Metastatic Liver Carcinoma in the Adrenal Gland (tissue), 2 donors: ENCODE results near the gene CCDC126.

DNA sequence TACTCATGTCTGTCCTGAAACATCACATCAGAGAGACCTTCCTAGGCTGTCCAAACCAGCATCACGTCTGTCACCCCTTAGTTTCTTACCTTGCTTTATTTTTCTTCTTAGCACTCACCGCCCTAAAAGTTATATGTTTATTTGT, 9.3 kb downstream of the AHR start:
- PRO-cap, 2 experiments, result no peak in any of the 2 experiments

GRCh38 chr7:17370122-17370437, 71.6 kb downstream of the AHR start:
- PRO-cap, 2 experiments, result no peak in any of the 2 experiments

- PRO-cap, 2 experiments, result no peak in any of the 2 experiments
Observed at GRCh38 chr7:18087767-18088205, 60.1 kb upstream of the PRPS1L1 start.

DNA sequence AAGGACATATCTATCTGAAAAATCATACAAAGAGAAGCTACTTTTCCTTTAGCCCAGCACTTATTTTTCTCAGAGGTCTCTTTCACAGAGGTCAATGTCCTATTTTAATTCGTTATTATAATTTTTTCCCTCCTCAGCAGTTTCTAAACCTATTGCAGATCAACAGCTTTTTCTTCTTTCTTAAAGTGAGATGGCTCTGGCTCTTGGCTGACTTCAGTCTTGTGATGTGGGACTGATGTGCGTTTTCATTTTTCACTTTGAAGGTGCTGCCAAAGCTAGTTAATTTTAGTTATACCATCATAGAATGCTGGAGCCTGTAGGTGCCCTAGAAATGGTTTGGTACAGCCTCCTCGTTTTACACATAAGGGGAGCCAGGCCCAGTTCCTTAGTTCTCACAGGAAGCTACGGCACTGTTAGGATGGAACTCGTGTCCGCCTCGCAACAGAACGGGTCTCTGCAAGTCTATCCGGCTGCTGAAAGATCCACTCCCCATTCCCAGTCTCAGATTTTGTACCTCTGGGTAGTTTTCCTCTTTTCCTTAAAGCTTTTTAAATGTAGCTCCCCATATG, 173.1 kb upstream of the PRPS1L1 start:
- PRO-cap, 2 experiments, result no peak in any of the 2 experiments

GRCh38 chr7:20329240-20329609, 1.5 kb upstream of the ITGB8 start:
- PRO-cap, 2 experiments, result no peak in any of the 2 experiments

- PRO-cap, 2 experiments, result no peak in any of the 2 experiments
Observed at GRCh38 chr7:21579993-21580674, 37.3 kb downstream of the DNAH11 start.

DNA sequence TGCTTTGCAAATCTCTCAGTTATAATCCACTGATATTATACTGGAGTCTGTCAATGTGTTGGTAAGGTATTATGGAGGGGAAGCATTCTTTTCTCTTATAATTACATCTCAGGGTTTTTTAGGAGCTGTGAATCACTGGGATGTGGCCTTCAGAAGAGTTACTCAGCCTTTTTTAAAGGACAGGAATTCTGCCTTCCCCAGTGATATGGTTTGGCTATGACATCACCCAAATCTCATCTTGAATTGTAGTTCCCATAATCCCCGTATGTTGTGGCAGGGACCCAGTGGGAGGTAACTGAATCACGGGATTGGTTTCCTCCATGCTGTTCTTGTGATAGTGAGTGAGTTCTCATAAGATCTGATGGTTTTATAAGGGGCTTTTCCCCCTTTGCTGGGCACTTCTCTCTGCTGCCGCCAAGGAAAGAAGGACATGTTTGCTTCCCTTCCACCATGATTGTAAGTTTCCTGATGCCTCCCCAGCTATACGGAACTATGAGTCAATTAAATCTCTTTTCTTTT, 94.8 kb downstream of the CDCA7L start:
- PRO-cap, 2 experiments, result no peak in any of the 2 experiments

GRCh38 chr7:21898158-21899003, 47.3 kb downstream of the CDCA7L start:
- PRO-cap, 2 experiments, result no peak in any of the 2 experiments

- PRO-cap, 2 experiments, result no peak in any of the 2 experiments
Observed at GRCh38 chr7:22511712-22512262, 11.8 kb upstream of the STEAP1B start.

GRCh38 chr7:22562929-22563470, 63.0 kb upstream of the STEAP1B start:
- PRO-cap, 2 experiments, result no peak in any of the 2 experiments

DNA sequence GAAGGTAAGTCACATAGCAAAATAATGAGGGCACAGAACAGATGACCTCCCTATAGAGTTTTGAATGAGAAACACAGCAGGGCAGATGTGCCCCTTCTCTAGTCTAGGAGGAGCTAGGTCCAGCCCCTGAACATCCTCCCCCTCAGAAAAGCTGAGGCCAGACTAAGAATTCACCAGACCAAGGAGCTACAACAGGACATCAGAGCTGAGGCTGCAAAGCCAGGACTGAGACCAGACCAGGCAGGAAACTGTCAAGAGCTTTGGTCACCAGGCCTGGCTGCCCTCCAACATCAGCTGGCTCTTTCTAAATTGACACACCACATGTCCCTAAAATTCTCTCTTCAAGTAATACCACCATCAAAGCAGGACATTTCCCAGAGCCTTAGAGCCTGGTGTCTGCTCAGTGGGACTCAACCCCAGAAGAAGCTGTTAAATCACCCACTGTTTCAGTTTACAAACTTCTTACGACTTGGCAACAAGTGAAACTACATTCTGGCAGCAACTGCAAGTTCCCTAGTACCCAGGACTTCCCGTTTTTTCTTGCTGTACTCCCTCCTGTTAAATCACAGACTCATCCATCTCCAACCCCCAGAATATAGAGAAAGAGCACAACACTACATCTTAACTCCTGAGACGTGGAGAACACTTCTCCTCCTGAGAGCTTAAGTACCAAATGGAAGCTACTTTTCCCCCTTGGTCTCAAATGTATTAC, 3.8 kb upstream of the IL6 start:
- PRO-cap, 2 experiments, result no peak in any of the 2 experiments

DNA sequence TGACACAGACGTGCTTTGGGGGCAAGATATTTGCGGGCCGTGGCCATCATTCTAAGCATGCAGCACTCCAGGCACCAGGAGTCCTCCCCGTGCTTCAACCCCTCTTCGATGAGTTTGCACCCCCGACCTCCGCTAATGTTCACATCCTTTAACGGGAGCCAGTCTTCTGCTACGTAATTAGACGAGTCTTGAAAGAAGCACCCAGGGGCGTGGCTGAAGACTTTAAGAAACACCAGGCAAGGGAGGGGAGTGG, 30.9 kb upstream of the TOMM7 start:
- PRO-cap, 2 experiments, result no peak in any of the 2 experiments

DNA sequence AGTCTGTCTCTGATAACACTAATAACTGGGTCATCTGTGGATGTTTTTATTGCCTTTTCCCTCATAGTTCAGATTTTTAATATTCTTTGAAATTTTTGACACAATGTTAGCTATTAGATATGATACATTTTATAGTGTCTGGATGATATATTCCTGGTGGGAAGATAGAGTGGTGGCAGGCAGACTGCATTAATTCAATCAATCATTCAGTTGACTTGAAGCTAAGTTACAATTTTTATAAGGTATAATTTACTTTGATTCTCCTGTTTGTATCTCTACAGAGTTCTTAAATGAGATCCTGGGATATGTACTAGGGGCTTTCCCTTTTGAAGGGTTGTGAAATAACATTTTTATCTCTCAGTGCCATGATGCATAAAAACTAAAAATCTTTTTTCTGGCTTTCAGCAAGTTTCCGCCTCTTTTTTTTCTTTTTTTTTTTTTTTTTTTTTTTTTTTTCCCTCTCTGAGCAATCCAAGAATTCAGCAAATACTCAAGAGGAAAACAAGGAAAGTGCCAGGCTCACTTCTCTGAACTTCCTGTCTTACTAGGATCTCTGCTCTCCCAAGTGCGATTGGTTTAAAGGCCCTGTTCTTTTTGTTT, 80.1 kb downstream of the HYCC1 start:
- PRO-cap, 2 experiments, result no peak in any of the 2 experiments

- PRO-cap, 2 experiments, result no peak in any of the 2 experiments
Observed at GRCh38 chr7:22980564-22980967, 33.4 kb downstream of the HYCC1 start.

- PRO-cap, 2 experiments, result no peak in any of the 2 experiments
Observed at GRCh38 chr7:23018443-23019197, 4.7 kb upstream of the HYCC1 start.

DNA sequence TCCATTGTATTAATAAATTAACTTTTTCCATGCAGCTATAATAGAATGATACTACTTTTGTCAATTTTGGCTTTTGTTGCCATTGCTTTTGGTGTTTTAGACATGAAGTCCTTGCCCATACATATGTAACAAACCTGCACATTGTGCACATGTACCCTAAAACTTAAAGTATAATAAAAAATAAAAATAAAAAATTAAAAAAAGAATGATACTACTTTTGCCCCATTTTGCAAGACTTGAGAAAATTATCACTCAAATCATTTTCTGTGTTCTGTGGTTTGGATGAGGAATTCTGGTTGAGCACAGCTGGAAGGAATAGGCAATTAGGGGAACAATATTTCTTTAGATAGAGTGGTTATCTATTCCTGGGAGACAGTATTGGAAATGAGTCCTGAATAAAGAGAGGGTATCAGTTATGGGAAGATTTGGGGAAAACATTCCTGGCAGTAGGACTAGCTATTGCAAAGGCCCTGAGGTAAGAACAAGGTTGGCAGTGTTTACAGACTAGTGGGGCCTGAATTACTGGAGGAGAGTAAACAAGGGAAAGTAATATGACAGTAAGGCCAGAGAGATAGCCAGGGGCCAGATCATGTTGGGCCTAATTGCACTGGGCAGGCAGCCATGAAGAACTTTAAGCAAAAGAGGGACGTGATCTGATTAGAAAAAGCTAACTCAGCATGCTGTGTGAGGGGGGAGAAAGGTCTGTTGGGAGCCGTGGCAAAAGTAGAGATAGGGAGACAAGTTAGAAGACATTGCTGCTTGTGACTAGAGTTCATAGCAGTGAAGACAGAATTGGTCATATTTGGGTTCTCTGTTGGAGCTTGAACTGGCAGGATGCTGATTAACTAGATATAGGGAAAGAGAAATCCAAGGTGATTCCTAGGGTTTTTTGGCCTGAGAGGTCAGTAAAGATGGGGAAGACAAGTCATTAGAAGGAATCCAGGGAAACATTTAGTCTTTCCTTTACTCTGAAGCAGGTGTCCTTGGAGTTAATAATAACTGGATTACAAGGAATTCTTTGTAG, 9.1 kb downstream of the NUP42 start:
- PRO-cap, 2 experiments, result no peak in any of the 2 experiments

GRCh38 chr7:23523579-23524403, 8.0 kb downstream of the TRA2A start:
- PRO-cap, 2 experiments, result no peak in any of the 2 experiments

- PRO-cap, 2 experiments, result peak in 2 of 2 experiments; most common plus-strand start chr7:23597399 (in 2); most common minus-strand start chr7:23597826 (in 1)
Observed at GRCh38 chr7:23596974-23598314, at the start of gene CCDC126. Gene CCDC126 (plus strand): TSS chr7:23597382.

GRCh38 chr7:24572937-24573073, 447 bp upstream of the PALS2 start:
- PRO-cap, 2 experiments, result no peak in any of the 2 experiments

GRCh38 chr7:24603773-24604665, 30.8 kb downstream of the PALS2 start:
- PRO-cap, 2 experiments, result no peak in any of the 2 experiments